Measurements from ENCODE around the genes MSTN and C2orf88.

DNA sequence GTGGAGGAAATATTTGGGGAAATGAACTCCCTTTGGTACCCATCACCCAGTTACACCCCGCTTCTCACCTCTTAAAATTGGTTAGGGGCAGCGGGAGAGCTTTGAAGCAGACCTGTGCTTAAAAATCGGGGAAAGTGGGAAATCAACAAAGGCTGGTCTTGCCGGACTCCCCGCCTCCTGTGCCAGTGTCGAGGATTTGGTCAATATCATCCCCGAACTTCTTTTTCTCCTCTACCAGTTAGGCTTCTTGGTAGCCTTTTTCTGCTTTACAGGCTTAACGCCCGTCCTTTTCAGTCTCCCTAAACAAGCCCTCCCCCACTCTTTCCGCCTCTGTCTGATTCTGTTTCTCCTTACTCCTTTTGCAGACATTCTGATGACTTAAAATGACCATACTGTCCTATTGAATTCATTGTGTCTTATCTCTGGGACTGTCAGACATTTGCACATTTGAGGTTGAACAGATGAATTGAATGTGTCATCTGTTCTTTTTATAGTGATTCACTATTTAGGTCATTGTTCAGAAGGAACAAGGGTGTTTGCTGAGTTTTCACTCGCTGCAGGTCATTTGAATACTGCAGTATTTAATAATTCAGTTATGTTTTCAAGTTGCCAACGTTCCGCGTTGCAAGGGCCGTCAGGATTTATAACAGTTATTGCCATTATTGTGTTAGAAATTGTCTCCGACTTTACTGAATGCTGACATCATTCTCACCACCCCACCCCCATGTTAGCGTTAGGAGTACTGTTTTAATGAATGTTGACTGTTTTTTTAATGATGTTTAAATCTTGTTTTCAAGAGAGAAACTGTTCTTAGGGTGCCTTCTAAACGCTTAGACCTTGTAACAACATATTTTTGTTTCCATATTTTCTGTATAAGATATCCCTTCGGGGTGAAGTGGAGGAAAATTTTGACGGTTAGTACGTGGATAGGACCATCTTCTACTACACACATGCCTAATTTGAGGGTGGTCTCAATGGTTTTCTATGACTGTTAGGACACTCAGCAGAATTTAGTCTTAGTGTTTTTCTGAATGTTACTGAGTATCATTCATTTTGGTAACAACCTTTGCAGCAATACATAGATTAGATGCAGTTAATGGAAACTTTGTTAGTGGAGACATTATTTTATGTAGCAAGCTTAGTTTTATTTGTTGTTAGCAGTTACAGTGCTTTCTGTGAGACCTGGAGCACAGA is 1.2 kb downstream of the ITGAV start:
- RRBS: no CpG with 5 or more reads among the region's 21 CpGs

DNA sequence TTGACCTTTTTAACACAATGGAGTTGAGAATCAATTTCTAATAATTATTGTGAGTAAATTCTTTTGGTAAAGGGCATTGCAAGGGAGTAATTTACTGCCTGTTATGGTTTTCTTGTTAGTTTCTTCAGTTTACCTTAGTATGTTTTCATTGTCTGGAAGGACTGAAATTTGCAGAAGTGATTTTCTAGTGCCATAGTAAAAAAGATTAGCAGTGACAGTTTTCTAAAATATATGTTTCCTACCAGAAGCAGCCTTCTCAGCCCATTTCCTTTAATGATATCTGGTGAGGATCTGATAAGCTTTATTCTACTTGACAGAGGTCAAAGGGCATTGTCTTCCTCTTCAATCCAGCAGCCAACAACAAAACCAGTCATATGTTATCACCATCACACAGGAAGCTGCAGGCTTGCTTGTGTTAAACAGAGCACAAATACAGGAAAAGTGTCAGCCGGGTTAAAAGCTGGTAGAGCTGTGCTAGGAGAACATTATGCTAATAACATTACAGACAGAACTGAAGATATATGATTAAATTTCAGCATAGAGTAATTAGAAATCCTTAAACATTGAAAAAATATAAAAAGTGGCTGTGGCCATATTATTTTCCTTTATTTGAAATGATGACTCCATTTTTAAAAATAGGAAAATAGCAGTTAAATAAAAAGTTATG is 35.6 kb upstream of the ZSWIM2 start:
- RRBS: no CpG with 5 or more reads among the region's 1 CpG

DNA sequence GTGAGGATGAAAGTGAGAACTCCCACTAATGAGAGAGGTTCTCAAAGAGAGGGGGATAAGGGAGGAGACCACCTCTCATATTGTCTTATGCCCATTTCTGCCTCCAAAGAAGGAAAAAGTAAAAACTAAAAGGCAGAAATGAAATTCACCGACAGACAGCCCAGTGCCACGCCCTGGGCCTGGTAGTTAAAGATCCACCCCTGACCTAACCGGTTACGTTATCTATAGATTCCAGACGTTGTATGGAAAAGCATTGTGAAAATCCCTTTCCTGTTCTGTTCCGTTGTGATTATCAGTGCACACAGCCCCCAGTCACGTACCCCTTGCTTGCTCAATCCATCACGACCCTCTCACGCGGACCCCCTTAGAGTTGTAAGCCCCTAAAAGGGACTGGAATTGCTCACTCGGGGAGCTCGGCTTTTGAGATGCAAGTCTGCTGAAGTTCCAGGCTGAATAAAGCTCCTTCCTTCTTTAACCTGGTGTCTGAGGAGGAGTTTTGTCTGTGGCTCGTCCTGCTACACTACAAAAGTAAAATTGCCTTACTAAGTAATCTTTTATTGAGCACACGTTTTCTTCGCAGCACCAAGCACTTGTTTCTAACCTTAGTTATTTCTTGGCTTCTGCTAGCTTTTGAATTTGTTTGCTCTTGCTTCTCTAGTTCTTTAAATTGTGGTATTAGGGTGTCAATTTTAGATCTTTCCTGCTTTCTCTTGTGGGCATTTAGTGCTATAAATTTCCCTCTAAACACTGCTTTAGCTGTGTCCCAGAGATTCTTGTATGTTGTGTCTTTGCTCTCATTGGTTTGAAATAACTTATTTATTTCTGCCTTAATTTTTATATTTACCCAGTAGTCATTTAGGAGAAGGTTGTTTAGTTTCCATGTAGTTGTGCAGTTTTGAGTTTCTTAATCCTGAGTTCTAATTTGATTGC is 37.4 kb downstream of the TFPI start:
- RRBS: no CpG with 5 or more reads among the region's 15 CpGs

DNA sequence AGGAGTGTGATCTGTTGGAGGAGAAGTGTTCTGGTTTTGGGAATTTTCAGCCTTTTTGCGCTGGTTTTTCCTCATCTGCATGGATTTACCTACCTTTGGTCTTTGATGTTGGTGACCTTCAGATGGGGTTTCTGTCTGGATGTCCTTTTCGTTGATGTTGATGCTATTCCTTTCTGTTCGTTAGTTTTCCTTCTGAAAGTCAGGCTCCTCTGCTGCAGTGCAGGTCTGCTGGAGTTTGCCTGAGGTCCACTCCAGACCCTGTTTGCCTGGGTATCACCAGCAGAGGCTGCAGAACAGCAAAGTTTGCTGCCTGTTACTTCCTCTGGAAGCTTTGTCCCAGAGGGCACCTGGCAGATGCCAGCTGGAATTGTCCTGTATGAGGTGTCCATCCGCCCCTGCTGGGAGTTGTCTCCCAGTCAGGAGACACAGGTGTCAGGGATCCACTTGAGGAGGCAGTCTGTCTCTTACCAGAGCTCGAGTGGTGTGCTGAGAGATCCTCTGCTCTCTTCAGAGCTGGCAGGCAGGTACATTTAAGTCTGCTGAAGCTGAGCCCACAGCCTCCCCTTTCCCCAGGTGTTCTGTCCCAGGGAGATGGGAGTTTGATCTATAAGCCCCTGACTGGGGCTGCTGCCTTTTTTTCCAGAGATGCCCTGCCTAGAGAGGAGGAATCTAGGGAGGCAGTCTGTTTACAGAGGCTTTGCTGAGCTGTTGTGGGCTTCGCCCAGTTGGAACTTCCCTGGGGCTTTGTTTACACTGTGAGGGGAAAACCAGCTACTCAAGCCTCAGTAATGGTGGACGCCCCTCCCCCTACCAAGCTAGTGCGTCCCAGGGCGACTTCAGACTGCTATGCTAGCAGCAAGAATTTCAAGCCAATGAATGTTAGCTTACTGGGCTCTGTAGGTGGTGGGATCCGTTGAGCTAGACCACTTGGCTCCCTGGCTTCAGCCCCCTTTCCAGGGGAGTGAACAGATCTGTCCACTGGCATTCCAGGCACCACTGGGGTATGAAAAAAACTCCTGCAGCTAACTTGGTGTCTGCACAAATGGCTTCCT is 34.7 kb downstream of the TFPI start:
- RRBS: no CpG with 5 or more reads among the region's 10 CpGs

DNA sequence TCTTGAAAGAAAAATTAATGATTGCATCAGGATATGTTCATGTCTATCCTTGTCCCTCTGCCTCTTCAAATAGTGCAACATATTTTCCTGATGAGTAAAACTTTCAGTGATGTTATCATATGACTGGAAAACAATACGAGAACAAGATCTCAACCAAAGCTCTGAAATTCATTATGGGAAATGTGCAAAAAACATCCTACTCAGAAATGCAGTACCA is 149.0 kb upstream of the GULP1 start:
- RRBS: no CpG with 5 or more reads among the region's 1 CpG

DNA sequence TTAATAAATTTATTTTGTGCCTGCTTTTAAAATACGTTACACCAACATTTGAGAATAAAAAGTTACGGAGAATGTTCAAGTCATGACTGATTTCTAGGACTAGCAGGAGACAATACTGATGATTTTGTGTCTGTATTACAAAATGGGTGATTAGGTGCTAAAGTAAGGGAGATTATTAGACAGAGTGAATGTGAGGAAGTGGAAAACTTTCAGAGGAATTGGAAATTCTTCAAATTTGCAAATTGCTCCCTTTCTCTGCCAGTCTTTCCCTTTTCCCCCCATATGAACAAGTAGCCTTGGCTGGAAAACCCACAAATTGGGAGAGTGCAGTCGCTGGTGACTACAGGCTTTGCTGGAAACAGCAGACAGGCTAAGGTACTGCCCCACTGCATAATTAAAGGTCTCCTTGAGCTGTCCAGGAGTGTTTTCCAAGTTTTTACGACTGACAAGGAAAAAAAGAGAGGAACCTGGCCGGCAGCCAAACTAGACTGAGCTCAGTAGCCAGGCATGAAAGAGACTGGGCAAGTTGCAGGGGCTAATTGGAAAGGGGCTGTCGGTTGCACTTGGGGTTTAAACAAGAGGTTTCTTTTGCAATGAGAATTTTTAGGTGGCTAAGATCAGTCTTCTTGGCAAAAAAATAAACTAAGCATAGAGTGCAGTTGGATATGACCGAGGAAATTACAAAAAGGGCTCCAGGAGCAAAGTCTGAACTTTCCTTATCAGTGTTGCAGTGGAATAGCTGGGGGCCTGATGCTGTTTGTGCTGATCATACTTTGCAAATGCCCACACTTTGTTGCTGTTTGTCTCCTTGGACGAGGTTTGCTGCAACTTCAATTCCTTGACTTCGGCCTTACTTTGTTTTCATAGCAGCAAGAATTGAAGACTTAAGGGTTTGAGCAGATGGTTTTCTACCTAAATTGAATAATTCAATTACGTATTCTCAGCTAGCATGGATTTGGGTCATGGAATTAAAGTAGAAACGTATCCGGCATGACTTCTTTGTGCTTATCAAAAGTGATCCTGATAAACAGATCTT is 2.0 kb downstream of the GULP1 start:
- RRBS: no CpG with 5 or more reads among the region's 12 CpGs

GRCh38 chr2:189011619-189012338 is 37.6 kb downstream of the COL3A1 start:
- RRBS: no CpG with 5 or more reads among the region's 6 CpGs

GRCh38 chr2:189522724-189523211 is 57.8 kb downstream of the SLC40A1 start:
- RRBS: no CpG with 5 or more reads among the region's 3 CpGs

GRCh38 chr2:189552257-189552858 is 28.2 kb downstream of the SLC40A1 start:
- RRBS: no CpG with 5 or more reads among the region's 6 CpGs

DNA sequence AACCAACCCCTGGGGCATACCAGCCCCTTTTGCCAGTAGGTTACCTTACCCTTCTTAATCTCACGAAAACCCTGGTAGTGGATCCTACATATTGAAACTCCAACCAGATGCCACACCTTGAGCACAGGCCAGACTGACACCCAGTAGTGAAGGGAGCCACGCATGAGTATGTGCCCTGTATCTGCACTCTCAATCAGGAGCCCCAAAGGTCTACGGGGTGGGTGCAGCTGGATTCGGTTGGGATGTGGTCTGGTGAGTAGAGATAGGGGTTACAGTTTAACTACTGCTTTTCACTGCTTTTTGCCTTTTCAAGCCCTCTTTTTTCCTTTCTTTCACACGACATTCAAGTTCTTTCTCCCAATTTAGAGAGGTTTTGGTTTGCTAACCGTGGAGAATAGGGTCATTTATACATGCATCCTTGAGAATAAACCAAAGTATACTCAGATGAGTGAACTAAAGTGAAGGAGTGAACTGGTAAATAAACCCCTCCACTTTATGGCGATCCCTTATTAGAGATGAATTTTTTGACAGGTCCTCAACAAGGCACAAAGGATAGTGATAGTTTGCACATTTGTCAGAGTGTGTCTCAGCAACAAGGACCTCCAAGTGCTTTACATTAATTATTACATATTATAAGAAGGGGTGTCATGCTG is 1.4 kb upstream of the SLC40A1 start:
- RRBS: no CpG with 5 or more reads among the region's 7 CpGs

DNA sequence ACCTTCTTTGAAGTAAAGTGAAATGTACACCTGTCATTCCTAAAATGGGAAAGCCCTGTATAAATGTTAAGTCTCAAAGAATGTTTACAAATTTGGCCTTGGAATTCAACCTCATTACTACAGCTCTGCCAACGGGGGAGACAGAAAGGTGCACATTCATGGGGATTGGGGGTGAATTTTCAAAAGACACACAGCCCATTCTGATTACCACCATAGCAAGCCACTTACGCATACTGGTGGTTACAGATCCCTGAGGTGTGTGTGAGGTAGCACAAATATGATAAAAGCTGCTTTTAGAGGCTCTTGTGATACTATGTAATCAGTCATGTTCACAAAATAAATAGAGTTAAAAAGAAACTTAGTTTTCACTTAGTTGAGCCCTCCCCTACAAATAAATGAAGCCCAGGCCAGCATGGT is 1.1 kb downstream of the ASDURF start:
- RRBS: no CpG with 5 or more reads among the region's 2 CpGs

- RRBS: no CpG with 5 or more reads among the region's 7 CpGs
Observed at GRCh38 chr2:189836217-189837018, 52.2 kb downstream of the PMS1 start.

DNA sequence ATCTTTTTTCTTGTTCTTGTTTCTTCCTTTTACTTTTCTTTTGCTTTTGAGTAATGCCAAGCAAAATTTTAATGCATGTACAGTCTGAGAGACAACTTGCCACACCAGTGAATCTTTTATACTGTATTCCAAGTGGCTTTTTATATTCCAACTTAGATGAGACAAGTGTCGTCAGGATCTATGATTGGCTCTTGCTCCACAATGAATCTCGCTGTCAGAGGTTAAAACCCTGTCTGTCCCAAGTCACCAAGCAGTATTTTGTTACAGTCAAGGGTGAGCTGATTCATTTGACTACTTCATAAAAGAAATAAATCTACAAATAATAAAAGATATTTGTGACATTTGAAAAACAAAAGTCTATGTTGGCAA is at the start of gene MSTN:
MSTN (minus strand) TSS at position 115 of the 369 bp plus-strand sequence.
- RRBS: no CpG with 5 or more reads among the region's 2 CpGs

DNA sequence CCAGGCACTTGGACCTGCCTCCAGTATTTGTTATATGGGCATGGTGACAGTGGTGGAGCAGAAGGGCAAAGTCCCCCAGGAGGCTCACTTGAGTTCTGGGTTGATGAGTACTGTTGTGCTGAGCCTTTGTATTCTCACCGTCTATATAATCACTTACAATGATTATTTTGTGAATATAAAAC is 21.5 kb upstream of the C2orf88 start:
- RRBS: no CpG with 5 or more reads among the region's 1 CpG

DNA sequence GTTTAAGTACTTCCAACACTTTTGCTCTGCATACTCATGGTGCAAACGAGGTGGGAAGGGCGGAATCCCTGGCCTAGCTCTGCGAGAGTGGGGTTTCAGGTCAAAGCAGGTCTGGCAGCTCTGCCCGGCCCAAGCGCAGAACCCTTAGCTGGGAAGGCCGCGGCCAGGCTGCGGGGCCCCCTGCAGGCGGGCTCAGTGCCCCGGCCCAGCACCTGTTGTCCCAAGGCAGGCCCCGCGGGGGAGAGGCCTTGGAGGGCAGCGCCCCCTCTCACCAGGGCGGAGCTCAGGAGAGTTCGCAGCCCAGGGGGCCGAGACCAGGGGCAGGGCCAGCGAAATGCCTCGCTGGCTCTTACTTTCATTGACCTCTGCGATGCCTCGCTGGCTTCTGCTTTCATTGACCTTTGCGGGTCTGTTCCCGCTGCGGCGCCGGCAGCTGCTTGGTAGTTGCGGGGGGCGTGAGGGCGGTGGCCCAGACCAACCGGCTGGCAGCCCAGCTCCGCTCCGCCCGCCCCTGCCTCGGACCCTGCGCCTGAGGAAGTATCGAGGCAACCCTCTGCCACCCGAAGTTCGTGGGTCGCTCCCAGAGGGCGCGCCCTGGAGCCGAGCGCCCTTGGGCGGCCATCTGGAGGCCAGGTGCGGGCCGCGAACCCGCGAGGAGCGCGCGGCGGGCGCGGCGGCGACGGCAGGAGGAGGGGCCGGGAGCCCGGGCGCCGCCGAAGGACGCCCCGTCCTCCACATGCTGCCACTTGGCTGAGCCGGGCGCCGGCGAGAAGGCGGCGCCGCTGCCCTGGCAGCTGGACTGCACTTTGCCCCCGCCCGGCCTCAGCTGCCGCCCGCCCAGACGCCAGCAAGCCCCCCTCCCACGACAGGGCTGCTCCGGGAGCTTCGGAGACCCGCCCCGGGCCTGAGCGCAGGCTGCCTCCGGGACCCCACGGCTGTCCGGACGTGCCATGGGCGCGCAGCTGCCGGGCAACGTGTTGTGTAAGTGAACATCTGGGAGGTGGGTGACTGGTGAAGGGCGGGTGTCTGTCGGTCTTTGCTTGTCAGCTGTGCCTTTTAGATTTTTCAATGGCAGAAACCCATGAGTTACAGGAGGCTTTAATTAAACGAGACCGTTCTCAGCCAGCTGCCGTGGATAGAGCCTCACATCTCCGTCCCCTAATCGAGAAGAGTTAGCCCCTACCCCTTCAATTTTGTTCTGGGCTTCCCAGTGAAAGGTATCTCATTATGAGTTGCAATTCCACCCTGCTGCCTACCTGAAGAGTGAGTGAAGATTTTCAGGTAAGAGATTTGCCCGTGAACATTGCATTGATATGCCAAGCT is at the start of gene C2orf88:
C2orf88 (plus strand) TSS at position 735 of the 1,323 bp plus-strand sequence.
- RRBS: 4% methylated on average over 30 of the region's 98 CpGs

GRCh38 chr2:190185208-190185866 is 4.7 kb downstream of the C2orf88 start:
- RRBS: no CpG with 5 or more reads among the region's 3 CpGs

DNA sequence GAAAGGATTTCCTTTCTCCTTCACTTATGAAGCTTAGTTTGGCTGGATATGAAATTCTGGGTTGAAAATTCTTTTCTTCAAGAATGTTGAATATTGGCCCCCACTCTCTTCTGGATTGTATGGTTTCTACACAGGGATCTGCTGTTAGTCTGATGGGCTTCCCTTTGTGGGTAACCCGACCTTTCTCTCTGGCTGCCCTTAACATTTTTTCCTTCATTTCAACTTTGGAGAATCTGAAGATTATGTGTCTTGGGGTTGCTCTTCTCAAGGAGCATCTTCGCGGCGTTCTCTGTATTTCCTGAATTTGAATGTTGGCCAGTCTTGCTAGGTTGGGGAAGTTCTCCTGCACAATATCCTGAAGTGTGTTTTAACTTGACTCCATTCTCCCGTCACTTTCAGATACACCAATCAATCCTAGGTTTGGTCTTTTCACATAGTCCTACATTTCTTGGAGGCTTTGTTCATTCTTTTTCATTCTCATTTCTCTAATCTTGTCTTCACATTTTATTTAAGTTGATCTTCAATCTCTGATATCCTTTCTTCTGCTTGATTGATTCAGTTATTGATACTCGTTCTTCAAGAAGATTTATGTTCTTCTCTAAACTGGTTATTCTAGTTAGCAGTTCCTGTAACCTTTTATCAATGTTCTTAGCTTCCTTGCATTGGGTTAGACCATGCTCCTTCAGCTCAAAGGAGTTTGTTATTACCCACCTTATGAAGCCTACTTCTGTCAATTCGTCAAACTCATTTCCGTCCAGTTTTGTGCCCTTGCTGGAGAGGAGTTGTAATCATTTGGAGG is 61.2 kb downstream of the C2orf88 start:
- RRBS: no CpG with 5 or more reads among the region's 8 CpGs

DNA sequence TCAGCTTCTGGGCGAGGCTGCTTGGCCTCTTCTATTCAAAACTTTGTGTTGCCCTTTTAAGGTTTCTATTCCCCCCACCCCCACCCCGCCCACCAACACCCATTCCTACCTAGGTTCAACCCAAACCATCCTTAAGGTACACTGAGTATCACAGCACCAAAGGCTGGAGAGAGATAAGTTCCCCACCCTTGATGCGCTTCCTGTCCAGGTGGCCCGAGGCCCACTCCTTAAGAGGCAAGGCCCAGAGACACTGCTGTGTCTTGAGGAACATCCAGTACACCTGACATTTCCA is 361 bp upstream of the INPP1 start:
- RRBS: no CpG with 5 or more reads among the region's 4 CpGs

GRCh38 chr2:190504905-190505335 is 29.6 kb downstream of the NEMP2 start:
- RRBS: no CpG with 5 or more reads among the region's 3 CpGs